Type B pancreatic cell (in vitro differentiated cells): ENCODE results near the genes UNCX and TMEM184A.

GRCh38 chr7:909851-910614, 33.7 kb downstream of the GET4 start:
- PRO-cap = no peak

DNA sequence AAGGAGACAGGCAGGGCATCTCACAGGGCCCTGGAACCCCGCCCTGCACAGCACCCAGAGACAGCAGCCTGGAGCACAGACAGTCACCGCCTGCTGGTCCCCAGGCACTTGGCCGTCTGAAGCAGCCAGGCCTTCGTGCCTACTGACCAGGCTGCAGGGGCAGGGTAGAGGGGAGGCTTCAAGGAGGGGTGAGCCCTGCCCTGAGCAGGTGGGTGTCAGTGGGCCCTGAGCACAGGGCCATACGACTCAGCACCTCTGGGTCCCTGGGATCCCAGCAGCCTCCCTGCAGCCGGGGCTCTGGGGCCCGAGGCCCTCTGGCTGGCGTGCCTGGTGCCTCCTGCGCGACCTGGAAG, 38.3 kb downstream of the GET4 start:
- PRO-cap = no peak

DNA sequence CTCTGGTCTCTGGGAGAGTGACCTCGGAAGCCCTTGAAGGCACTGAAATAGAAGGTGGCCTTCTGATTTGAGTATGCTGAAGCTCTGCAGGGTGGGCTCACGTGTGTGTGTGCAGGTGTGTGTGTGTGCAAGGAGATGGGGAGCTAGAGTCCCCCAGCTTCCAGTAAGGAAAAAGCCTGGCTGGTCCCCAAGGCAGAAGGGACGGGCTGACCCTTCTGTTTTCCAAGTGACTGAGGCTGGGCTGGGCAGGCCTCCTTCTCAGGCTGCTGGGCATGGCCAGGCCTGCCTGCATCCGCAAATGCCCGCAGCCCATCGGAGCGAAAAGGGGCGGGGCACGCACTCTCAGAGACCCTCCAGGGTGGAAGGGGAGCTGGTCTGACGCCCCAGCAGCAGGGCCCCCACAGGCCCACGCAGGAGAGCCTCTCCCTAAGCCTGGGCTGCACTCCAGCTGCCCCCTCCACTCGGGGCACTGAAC, 9.5 kb downstream of the ADAP1 start:
- PRO-cap = no peak

- PRO-cap = unidirectional peak, plus-strand start at chr7:953772
Observed at GRCh38 chr7:953368-954359, 816 bp downstream of the ADAP1 start.

DNA sequence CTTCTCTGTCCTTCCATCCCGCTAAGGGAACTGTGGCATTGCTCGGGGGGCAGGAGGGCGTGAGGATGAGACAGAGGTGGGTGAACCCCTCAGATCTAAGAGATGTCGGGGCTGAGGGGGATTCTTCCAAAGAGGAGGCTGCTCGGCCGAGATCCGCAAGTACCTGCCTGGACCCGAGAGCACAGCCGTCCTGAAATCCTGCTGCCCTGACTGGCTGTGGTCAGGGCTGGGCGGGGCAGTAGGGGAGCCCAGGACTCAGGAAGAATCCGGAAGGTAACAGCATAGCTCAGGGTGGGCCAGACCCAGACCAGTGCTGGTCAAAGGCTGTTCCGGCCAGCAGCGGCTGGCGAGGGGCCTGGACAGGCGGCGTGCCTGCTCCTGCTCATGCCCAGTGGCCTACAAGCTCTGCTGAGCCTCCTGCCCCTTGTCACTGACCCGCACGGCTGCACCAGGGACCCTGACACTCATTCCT, 2.9 kb upstream of the ADAP1 start:
- PRO-cap = no peak

- PRO-cap = no peak
Observed at GRCh38 chr7:1025802-1026746, 18.3 kb upstream of the GPR146 start.

GRCh38 chr7:1083642-1084067, 4.3 kb upstream of the GPER1 start:
- PRO-cap = no peak

GRCh38 chr7:1124292-1124698, 13.8 kb downstream of the C7orf50 start:
- PRO-cap = no peak

- PRO-cap = no peak
Observed at GRCh38 chr7:1192180-1192843, 32.3 kb upstream of the ZFAND2A start.

DNA sequence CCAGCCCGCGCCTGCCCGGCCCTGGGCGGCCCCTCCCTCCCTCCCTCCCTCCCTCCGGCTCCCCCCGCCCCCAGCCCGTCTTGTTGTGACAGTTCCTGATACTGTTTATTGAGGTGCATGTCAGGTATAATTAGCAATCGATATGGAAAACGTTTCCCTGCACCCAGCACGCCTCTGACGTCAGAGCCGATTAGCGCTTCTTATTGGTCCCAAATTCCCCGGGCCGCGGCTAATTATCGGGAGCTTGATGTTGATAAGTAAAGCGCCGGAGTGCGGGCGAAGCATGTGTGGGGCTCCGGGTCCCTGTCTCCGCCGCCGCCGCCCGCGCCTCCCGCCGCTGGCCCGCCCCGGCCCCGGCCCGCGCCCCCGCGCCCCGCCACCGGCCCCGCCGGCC, at the start of gene UNCX:
Gene UNCX (plus strand): TSS at position 260 of the 394 bp plus-strand sequence.
- PRO-cap = no peak

- PRO-cap = bidirectional peak, plus-strand start at chr7:1467028, minus-strand start at chr7:1466853
Observed at GRCh38 chr7:1466646-1467094, 7.4 kb upstream of the MICALL2 start.

DNA sequence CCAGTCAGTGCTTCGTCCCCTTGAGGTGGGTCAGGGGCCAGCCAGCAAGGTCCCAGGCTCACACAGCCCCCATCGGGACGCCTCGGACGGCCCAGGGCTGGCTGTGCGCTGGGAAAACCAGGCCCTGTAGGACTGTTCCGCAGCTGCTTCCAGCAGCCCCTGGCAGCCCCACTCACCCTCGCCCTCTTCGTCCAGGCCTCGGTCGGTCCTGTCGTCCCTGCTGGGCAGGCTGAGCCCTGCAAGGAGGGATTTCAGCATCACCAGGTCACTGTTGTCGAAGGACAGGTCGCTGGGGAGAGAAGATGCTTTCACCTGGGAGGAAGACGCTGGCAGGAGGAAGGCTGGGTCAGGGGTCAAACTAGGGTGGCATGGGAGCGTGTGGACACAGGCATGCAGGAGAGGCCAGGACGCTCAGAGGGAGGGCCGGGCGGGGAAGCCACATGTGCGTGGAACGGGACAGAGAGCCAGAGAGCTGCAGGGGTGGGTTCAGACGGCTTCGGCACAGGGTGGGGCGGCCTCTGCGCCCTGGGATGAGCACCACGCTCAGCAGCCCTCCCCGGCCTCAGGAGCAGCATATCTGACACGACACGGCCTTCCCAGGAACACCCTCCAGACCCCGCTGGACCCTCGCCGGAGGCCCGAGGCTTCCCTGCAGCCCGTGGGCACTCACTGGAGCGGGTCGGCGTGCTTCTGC, 13.8 kb upstream of the MICALL2 start:
- PRO-cap = no peak

GRCh38 chr7:1474086-1474511, 14.8 kb upstream of the MICALL2 start:
- PRO-cap = no peak

DNA sequence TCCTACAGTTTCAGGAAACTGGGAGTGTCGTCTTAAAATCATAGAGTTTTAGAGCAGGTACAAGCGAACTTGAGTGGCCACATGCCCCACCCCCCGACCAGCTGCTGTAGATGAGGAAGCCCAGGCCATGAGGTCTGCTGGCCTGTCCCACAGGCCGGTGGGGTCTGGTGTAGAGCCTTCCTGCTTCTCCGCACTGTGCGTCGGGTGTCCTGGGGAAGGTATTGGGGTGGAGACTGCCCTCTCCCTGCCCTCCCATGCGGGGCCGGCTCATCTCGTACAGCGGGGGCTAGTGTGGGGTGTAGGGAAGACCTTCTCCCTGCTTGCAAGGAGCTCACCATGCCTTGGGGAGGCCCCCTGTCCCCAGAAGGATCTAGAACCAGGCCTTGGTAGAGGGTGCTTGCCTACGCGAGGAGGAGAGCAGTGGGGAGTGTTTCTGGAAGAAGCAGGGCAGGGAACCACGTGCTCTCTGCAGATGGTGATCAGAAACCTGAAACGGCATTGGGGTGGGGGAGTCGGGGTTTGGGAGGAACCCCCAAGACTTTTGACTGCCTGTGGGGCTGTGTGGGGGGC, 2.6 kb downstream of the MAFK start:
- PRO-cap = bidirectional peak, plus-strand start at position 48 of the sequence, minus-strand start outside the sequence

GRCh38 chr7:1555707-1556711, at the start of gene TMEM184A:
TSS of gene TMEM184A (minus strand) at chr7:1556205.
- PRO-cap = no peak

GRCh38 chr7:1648120-1648962, 21.7 kb upstream of the ELFN1 start:
- PRO-cap = no peak

GRCh38 chr7:1817159-1818314, 147.5 kb downstream of the ELFN1 start:
- PRO-cap = no peak

GRCh38 chr7:1842176-1842783, 172.2 kb downstream of the ELFN1 start:
- PRO-cap = no peak

DNA sequence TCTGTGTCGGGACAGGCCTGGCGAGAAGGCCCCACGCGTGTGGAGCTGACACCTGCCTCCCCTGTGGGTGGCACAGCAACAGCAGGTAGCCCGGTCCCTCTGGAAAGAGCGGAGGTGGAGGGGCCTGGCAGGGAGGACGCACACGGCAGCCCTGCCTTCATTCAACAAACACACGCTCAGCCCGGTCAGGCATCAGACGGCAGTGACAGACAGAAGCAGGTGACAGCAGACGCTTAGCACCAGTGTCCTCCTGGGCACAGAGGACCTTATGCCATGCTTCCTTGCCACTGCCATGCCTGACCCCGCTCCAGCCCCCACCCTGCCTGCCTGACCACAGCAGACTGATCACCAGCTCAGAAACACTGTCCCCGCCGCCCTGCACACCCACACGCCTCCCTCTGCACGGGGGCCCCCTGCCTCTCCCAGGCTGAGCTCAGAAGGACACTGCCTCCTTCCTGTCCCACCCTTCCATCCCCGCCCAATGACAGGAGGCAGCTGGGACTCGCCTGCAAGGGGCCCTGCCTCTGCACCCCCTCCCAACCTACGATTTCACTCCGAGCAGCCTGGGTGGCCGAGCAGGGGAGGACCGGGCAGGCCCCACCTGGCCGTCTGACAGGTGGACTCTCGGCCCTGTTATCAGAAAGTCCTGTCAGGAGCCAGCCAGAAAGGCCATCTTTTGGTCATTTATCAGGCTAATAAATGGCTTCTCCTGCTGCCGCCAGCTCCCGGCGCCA, 183.4 kb downstream of the ELFN1 start:
- PRO-cap = no peak

- PRO-cap = no peak
Observed at GRCh38 chr7:1861074-1861416, 191.0 kb downstream of the ELFN1 start.